Occipital lobe (tissue), 2 donors: ENCODE measurements around a stretch of chr1.

- RAMPAGE, long total RNA, result no peak
These were observed 32.0 kb downstream of the INPP5B start for GRCh38 chr1:37914711-37915447.

DNA sequence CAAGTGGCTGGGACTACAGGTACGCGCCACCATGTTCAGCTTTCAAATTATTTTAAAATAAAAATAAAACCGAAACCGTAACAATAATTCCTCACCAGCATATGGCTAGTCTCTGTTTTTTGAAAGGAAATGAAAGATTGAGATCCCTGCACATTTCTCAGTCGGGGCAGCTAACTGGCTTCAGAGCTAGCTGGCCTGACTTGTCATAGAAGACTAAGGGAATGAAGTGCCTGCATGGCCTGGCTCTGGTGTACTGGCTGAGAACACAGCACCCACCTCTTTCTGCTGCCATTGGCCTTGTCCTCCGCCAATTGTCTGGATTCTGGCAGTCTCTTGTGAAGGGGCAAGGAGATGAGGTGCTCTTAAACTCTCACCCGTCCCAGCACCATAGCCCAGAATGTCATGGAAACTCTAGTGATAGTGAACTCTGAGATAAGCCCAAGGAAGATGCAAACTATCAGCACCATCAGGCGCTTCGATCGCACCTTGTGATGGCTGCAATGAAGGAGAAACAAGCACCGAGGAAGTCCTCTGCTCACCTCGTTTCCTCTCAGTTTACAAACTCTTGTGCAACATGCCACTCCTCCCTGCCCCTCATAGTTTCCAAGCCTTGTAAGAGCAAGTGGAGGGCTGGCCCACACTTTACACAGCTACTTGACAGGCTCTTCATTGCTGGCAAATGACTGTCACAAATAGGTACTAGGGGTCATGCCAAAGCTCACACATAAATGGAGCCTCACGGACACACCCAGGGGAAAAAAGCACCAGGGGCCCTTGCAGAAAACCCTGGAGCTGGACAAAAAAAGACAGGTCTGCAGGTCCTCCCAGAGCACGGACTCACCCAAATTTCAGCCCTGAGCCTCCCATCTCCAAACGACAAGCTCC is 16.4 kb downstream of the INPP5B start:
- RAMPAGE, long total RNA, result no peak

- RAMPAGE, long total RNA, result no peak
These were observed 12.7 kb downstream of the UTP11 start for GRCh38 chr1:38025147-38025772.

DNA sequence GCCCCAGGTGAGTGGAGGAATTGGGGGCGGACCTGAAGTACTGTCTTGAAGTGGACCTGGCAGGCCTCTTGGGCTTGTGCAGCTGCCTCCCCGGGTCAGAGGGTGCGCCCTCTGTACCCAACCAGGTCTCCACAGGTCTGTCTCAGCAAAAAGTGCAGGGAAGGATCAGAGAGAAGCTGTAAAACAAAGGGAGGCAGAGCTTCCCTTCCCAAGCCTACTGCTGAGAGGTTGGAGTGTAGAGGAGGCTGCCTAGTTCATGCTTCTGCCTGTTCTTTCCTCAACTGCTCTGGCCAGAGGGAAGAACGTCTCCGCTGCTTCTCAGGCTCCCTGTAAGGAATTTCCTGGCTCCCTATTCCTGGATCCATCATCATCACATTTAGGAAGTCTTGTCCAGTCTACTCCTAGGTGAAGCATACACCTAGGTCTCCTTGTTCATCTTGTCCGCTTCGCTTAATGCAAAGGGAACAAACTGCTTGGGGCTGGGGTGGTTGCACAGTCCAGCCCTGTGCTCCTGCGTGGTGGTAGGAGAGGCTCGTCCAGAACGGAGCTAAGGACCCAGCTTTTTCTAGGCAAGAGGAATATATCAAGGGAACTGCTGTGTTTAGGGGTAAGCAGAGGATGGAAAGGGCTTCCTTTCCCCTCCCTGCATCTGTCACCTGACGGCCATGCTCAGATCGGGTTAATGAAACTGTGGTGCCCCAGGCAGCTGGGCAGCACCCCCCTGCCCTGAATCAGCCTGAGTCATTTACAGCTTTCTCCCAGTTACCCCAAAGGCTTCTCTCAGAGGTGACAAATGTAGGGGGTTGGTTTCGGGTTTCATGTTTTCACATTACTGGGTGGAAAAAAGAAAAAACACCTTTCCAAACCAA is 15.1 kb downstream of the UTP11 start:
- RAMPAGE, long total RNA, result no peak

GRCh38 chr1:38029019-38029965 is 16.8 kb downstream of the UTP11 start:
- RAMPAGE, long total RNA, result no peak

DNA sequence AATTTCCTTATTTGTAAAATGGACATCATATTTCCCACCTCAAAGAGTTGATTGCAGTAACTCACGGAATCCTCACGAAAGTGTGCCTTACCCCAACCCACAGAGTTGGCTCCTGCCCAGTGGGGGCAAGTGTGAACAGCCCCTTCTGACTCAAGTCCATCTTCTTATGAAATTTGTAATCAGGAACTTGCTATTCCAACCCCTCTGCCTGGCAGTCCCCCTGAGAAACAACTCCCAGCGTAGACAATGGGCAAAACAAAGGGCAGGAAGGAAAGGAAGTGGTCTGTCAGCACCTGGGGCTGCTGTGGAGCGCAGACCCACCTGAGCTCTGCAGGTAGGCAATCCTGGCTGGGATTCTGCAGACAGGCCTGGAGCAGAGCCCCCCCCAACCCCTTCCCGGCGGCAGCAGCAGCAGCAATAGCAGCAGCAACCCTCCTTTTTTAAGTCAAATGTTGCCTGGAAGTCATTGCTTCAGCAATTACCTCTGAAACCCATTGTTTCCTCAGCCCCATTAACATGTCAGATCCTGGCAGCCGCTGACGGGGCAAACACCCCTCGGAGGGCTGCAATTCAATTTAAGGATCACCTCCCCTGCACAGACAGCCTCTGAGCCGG is 223.8 kb upstream of the POU3F1 start:
- RAMPAGE, long total RNA, result no peak

- RAMPAGE, long total RNA, result no peak
These were observed 301.4 kb downstream of the RRAGC start for GRCh38 chr1:38558017-38558827.

DNA sequence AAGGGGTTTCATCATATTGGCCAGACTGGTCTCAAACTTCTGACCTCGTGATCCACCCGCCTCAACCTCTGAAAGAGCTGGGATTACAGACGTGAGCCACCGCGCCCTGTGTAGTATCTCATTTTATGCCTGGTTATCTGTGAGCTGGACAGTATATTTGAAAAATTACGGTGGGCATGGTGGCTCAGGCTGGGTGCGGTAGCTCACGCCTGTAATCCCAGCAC is 16.8 kb upstream of the NDUFS5 start:
- RAMPAGE, long total RNA, result no peak

DNA sequence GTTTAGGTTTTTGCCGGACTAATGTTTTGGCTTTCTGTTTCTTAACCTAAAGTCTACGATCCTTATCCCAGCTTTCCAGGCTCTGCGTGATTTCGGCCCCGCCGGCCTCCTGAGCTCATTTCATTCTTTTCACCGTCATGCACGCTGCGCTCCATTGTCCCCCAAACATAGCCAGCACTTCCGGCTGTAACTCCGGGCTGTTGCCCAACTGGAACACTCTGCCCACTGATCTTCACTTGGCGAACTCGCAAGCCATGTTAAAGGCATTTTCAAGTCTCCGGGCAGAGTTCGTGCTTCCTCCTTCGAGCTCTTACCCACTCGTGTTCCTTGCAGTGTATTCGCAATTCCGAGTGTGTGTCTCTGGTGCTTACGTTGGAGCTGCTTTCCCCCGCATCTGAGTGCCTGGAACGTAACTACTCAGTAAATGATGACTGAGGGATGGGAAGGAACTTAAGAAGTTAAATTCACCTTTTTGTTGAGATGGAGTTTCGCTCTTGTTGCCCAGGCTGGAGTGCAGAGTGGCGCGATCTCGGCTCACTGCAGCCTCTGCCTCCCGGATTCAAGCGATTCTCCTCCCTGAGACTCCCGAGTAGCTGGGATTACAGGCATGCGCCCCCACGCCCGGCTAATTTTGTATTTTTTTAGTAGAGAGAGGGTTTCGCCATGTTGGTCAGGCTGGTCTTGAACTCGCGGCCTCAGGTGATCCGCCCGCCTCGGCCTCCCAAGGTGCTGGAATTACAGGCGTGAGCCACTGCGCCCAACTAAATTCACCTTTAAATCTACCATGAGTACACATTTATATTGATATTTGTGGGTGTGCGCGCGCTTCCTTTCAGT is 677 bp downstream of the NDUFS5 start:
- RAMPAGE, long total RNA, result no peak

DNA sequence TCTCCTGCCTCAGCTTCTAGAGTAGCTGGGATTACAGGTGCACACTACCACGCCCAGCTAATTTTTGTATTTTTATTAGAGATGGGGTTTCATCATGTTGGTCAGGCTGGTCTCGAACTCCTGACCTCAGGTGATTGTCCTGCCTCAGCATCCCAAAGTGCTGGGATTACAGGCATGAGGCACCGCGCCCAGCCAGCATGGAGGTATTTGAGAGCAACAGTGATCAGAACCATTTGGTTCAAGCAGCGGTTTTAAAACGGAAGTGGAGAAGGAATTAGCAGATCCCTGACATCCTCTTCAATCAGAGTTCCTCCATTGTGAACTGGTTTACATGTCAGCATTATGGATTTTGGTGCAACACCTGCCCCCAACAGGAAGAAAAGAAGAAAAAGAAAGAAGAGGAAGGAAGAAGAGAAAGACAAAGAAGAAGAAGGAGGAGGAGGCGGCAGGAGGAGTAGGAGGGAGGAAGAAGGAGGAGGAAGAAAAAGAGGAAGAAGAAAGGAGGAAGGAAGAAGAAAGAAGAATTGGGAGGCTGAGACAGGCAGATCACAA is 17.2 kb downstream of the NDUFS5 start:
- RAMPAGE, long total RNA, result no peak

DNA sequence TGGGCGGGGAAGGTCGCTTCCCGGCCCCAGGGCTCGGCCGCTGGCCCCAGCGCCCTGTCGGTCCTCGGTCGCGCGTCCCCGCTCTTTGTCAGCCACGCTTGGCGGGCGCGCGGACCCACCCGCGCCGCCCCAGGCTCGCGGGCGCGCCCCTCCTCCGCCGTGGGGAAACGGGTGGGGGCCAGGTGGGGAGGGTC is 55.6 kb downstream of the NDUFS5 start:
- RAMPAGE, long total RNA, result no peak

- RAMPAGE, long total RNA, result no peak
These were observed 78.1 kb downstream of the NDUFS5 start for GRCh38 chr1:39104332-39104614.

DNA sequence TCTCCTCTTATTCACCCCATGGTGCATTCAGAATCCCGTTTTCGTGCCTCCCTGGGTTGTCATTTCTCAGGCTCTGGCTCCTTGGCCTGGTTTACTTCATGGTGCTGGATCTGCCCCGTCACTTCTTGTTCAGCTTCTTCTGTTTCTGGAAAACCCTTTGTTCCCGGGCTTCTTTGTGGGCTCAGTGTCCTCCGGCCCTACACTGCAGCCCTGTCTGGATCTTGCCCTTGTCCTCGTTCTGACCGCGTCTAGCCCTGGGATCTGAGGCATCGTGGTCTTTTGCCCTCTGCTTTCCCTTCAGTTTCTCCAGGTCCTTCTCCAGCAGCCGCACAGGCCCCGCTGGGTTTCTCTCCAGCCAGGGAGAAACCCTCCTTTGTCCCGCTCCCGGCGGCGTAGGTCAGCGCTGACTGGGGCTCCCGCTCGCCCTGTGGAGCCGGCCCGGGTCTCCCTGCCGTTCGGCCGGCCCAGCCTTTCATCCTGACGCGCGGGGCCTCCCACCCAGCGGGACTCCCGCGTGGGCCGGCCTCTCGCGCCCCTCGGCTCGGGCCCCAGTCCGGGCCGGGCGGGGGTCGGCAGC is 78.6 kb downstream of the NDUFS5 start:
- RAMPAGE, long total RNA, result no peak

DNA sequence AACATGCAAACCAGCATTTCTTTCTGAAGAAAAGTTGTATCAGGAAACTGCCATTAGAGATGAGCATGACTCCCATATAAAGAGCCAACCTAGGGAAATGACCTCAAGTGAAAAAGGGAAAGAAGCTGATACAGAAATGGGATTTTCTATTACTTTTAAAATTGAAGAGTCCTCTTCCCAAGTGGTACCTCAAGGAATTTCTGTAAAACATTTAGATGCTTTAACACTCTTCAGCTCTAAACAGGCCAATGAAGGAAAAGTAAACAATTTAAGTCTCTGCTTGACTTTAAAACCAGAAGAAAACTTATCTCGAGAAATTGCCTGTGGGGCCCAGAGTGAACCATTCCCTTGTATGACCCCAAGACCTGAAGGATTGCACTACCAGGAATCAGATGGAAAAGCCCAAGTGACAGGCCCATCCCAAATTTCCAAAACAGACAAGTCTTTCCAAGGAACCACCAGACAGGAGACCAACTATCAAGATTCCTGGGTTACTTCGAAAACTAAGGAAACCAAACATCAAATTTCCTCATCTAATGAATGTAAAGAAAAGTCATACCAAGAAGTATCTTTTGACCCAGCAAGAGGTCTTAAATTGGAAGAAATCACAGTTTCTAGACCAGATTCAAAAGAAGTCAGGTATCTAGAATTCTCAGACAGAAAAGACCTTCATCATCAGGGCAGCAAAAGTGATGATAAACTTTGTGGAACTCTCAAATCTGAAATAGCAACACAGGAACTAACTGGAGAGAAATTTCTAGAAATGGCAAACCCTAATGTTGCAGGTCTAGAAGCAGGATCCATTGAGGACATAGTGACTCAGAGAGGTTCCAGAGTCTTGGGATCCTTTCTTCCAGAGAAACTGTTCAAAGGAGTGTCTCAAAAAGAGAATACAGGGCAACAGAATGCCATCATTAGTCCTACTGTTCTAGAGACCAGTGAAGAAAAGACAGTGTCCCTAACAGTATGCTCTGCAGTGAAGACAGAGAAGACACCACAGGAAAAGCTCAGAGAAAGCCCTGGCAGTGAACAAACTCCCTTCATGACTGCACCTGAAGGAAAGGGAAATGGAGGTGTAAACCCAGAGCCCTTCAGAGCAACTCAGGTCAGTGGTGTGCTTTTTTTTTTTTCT is 131.4 kb downstream of the MACF1 start:
- RAMPAGE, long total RNA, result no peak

DNA sequence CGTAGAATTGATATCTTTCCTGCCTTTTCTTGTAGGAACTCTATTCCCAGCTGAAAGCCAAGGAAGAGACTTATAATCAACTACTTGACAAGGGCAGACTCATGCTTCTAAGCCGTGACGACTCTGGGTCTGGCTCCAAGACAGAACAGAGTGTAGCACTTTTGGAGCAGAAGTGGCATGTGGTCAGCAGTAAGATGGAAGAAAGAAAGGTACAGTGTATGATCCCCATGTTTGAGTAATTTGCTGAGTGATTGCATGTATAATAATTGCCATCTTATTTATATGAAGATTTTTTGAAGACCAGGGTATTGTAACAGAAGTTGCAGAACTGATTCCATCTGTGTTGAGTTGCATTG is 46.8 kb upstream of the BMP8A start:
- RAMPAGE, long total RNA, result no peak

- RAMPAGE, long total RNA, result no peak
These were observed 43.9 kb upstream of the BMP8A start for GRCh38 chr1:39447540-39448014.

- RAMPAGE, long total RNA, result no peak
These were observed 37.4 kb downstream of the PABPC4 start for GRCh38 chr1:39539230-39539542.

DNA sequence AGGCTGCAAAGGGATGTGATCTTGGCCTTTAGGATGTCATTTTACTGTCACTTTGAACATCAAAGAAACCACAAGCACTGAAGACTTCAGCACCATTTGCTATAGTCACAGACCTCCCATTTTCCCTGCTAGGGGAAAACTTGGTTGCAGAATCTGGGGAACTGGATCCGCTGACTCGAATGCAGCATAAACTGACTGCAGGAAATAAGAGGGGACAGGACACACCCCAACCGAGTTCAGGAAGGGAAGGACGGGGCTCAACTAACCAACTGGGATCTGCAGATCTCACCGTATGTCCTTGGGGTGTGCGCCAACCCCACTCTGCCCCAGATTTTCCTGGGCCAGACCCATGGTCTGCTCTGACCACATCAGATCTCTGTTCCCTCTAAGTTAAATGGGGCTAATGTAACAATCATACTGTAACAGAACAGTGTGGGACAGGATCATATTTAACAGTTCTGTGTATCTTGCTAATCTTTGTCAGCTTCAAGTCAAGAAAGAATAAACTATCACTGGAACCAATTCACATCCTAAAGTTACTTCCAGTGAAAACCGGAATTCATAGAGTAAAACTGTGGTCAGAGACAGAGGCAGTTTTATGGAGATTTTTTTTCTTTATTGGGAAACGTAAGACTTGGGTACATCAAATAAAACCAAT is 16.2 kb downstream of the PABPC4 start:
- RAMPAGE, long total RNA, result no peak

DNA sequence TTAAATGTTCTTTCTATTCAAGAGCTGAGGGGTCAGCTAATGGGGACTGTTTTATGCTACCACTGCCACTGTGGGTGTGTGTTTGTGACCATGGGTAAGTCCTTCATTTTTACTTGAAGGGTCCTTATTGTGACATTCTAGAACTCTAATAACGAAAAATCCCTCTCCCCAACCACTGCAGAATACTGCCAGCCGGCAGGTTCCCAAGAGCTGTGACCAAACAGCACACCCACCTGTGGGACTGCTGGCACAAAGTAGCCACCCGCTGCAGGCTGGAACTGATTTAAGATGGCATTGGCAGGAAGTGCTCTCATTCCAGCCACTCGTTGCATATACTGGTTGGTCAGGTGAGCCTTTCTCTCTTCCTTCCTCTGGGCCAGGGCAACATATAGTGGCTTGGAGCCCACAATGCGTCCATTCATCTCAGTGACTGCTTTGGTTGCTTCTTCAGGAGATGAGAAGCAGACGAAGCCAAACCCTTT is 11.7 kb downstream of the PABPC4 start:
- RAMPAGE, long total RNA, result no peak

- RAMPAGE, long total RNA, result no peak
These were observed 7.0 kb downstream of the PABPC4 start for GRCh38 chr1:39569412-39570219.